Choroid plexus epithelial cell (primary cell): Measurements from ENCODE around the genes ADAP1 and MICALL2.

GRCh38 chr7:847749-848194 lies 15.5 kb downstream of the SUN1 start:
- RRBS, result 97% methylated on average over 6 of the region's 29 CpGs

DNA sequence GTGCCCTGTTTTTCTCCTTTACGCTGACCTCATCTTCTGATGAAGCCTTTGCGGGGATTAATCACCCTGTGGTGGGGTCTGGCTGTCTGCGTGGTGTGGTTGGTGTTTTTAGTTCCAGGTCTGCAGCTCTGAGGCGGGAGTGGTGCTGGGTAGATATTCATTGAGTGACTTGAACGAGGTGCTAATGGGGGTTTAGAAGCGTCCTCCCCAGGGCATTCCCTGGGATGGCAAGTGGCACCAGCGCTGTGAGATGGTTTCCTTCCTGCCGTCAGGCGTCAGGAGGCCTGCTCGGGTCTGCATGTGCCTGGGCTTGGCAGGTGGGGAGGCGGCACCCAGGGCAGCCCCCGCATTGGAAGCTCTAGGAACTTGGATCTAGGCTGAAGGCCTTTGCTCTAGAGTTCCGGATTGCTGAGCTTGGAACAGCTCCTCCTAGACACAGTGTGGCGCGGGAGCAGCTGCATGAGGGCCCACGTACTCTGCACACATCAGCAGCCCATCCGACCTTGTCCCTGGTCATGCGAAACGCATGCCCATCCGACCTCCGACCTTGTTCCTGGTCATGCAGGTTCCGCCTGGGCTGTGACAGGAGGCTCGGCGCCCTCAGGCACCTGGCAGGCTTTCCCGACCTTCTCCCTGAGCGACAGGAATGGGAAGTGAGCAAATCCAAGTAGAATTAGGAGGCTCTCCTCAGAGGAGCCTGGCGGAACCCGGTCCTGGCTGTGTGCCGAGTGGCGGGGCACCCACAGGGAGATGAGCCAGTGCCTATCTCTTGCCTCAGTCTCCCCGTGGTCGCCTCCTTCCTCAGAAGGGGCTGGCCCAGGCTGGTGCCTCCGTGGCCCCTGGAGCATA lies 11.7 kb downstream of the GET4 start:
- RRBS, result no CpG with 5 or more reads among the region's 33 CpGs

DNA sequence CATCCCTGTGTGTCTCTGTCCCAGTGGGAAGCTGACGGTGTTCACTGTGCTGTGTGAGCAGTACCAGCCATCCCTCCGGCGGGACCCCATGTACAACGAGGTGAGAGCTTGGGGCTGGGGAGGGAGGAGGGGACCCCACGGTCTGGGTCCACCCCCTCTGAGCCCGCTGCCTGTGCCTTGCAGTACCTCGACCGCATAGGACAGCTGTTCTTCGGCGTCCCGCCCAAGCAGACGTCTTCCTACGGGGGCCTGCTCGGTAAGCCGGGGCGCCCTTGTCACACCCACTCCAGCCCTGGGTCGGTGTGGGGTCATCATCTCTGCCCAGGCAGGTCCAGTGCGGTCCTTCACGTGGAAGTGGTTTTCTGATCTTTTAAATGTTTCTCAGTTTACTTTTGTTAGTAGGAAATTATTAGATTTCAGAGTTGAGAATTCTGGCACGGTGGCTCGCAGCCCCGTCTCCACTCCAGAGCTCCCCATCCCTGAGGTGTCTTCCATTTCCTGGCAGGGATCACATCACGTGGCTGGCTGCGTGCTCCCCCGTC lies 17.4 kb downstream of the GET4 start:
- RRBS, result no CpG with 5 or more reads among the region's 25 CpGs

- RRBS, result 49% methylated on average over 8 of the region's 25 CpGs
Measured at GRCh38 chr7:922483-923095, 31.9 kb downstream of the ADAP1 start.

DNA sequence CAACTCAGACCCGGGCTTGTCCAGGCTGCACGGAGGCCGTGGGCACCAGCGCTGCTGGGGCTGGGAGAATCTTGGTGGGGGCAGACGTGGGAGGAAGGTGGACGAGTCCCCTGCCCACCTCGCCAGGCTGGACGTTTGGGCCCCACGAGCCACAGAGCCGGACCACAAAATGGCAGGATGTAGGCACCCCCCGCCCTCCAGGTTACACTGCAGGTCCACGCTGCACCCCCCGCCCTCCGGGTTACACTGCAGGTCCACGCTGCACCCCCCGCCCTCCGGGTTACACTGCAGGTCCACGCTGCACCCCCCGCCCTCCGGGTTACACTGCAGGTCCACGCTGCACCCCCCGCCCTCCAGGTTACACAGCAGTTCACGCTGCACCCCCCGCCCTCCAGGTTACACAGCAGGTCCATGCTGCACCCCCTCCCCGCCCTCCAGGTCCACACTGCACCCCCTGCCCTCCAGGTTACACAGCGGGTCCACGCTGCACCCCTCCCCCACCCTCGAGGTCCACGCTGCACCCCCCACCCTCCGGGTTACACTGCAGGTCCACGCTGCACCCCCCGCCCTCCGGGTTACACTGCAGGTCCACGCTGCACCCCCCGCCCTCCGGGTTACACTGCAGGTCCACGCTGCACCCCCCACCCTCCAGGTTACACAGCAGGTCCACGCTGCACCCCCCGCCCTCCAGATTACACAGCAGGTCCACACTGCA lies 30.5 kb downstream of the ADAP1 start:
- RRBS, result 93% methylated on average over 3 of the region's 39 CpGs

DNA sequence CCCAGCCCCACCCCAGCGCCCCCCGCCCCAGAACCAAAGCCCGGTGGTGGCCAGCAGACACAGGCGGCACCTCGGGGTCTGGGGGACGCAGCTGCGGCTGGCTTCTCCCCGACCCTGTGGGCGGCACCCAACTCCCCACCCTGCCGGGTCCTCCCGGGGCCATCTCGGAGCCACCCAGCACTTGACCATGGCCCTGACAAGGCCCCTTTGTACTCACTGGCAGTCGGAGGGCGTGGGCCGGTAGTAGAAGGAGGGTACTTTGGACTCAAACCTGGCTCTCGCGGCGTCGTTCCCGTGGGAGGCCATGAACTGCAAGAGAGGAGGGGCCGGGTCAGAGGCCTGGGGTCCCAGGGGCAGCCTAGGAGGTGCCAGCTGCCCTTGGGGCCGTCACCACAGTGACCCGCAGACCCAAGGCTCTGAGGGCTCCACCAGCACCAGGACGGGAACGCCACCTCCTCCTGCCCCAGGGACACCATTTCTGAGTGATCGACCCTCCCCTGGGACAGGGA lies 28.1 kb downstream of the ADAP1 start:
- RRBS, result 90% methylated on average over 7 of the region's 26 CpGs

GRCh38 chr7:954360-954945 lies at the start of gene ADAP1:
ADAP1 (minus strand) TSS chr7:954680.
- RRBS, result 2% methylated on average over 56 of the region's 98 CpGs

DNA sequence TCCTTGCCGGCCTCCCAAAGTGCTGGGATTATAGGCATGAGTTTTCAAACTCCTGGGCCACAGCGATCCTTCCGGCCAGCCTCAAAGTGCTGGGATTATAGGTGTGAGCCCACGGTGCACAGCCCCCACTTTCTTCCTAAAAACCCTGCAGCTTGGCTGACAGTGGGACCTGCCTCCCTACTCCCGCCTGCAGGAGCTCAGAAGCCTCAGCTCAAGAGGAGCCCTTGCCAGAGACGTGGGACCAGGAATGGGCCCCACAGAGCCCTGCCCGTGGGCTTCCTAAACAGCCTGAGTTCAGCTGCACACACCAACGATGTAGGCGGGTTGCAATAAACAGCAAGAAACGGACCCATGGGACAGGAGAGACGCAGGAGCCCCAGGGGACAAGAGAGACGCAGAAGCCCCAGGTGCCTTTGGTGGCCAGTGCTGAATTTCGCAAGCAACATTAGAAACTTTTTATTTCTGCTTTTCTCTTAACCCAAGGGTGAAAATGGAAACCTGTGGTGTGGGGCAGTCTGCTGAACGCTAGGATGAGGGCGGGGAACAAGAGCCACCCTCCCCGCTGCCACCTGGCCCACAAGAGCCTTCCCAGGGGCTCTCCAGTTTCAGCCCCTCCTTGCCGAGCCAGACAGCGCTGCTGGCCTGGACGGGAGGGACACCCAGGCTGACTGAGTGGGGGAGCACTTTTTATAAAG lies 20.1 kb upstream of the GPR146 start:
- RRBS, result no CpG with 5 or more reads among the region's 19 CpGs

DNA sequence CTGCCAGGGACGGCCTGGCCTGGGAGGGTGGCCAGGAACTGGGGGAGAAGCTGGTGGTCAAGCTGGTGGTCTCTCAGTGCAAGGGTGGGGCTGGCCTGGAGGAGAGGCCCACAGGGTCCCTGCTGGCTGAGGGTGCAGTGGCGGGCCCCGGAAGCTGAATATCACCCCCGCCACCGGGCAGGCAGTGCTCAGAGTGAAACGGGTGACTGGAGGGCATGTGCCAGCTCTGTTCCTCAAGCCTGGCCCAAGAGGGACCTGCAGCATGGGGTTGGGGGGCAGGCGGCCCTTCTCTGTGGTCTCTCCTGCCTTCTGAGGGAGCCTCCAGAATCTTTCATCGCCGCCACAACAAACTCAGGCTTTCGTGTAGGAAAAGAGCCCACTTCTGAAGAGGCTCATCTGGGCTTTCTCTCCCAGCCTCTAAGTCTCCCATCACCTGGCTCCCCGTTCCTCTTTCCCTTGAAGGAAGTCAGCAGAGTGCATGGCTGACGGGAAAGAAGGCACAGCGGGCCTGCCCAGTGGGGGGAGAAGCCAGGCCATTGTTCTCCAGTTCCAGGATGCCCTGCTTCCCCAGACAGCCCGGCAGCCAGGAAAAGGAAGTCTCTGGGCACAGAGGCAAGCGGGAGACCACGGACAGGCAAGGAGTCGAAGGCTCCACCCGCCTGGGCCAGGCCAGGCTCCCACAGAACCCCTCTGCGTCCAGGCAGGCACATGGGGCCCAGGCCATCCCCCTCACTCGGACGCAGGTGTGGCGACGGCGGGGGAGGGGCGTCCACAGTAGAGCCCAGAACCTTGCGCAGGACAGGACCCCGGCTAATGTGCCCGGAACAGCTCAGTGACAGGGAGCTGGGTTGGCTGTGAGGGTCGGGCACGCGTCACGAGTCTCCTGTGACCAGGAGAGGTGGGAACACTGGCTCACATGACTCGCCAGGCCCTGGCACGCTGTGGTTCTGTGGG lies 8.5 kb downstream of the GPR146 start:
- RRBS, result no CpG with 5 or more reads among the region's 34 CpGs

GRCh38 chr7:1124292-1124698 lies 13.8 kb downstream of the C7orf50 start:
- RRBS, result no CpG with 5 or more reads among the region's 11 CpGs

GRCh38 chr7:1210744-1211680 lies 21.7 kb upstream of the UNCX start:
- RRBS, result 6% methylated on average over 2 of the region's 41 CpGs

GRCh38 chr7:1452229-1452854 lies 6.9 kb downstream of the MICALL2 start:
- RRBS, result 29% methylated on average over 2 of the region's 25 CpGs

GRCh38 chr7:1457998-1458784 lies 1.1 kb downstream of the MICALL2 start:
- RRBS, result no CpG with 5 or more reads among the region's 24 CpGs

- RRBS, result 2% methylated on average over 49 of the region's 114 CpGs
Measured at GRCh38 chr7:1459068-1460215, at the start of gene MICALL2. MICALL2 (minus strand) TSS chr7:1459470.

- RRBS, result 34% methylated on average over 6 of the region's 65 CpGs
Measured at GRCh38 chr7:1537867-1538978, 7.7 kb downstream of the MAFK start.

DNA sequence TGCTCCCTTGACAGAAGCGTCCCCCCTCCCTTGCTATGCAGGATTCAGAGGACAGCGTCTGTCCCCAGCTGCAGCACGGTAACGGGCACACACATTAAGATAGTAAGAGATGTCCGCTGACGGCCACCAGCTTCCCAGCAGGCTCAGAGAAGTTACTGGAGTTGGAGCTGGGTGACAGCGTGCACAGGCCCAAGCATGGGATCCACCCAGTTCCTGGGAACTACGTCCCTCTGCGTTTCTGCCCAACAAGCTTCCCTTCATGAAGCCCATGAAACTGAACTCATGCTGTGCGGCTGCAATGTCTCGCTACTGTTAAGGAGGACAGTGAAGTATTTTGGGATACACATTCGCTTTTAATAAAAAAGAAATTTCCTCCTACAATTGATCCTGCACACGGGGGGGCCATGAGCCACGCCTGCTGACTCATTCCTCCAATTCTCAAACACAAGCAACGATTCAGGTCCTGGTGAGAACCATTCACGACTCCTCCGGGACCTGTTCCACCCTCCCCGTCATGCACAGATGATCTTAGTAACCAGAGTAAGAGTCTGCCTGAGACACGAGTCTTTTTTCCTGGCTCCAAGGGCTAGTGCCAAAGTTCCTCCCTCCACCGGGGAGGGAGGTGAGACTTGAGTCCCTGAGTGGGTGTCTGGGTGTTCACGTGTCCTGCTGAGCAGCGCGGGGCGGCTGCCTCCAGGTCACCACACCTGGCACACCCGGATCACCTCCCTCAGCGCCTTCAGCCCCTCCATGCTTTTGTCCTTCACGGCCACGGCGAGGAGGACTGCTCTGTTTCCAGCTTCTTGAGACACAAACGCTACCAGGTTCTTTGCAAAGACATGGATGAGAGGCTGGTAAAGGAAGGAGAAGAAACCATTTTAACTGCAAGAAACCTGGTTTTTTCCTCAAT lies 2.6 kb downstream of the PSMG3 start:
- RRBS, result 80% methylated on average over 1 of the region's 30 CpGs

DNA sequence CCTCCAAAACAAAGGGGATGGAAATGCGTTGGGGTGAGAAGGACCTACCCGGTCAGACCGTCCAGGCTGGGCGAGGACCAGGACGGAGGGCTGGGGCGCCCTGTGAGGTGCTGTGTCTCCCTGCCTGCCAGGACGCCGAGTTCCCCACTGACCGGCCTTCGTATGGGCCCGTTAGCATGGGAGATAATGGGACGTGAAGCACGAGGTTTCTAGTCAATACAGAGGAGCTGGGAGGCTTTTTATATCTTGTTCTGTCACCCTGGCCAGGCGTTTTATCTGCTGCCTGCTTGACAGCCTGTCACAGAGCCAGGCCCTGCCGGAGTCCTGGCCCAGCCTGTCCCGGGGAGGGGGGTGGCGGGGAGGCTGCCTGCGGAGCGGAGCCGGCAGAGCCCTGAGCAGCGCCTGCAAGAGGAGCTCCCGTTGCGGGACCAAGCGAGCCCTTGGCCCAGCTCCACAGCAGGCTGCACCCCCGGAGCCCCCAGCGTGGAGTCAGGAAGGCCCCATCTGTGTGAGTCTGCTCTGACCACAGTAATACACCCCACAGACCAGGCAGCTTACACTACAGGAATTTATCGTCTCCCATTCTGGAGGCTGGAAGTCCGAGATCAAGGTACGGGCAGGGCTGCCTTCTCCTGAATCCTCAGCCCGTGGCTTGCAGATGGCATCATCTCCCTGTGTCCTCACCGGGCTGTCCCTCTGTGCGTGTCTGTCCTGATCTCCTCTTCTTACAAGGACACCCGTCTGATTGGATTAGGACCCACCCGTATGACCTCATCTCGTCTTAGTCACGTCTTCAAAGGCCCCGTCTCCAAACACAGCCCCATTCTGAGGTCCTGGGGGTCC lies 21.7 kb upstream of the ELFN1 start:
- RRBS, result 26% methylated on average over 14 of the region's 37 CpGs

- RRBS, result 2% methylated on average over 43 of the region's 93 CpGs
Measured at GRCh38 chr7:1665562-1666287, 4.4 kb upstream of the ELFN1 start.

GRCh38 chr7:1694131-1694637 lies 24.1 kb downstream of the ELFN1 start:
- RRBS, result 11% methylated on average over 4 of the region's 12 CpGs

GRCh38 chr7:1861676-1862190 lies 191.7 kb downstream of the ELFN1 start:
- RRBS, result no CpG with 5 or more reads among the region's 17 CpGs